Progenitor cell of endocrine pancreas (in vitro differentiated cells): ENCODE data around the genes C1orf56 and RIIAD1.

DNA sequence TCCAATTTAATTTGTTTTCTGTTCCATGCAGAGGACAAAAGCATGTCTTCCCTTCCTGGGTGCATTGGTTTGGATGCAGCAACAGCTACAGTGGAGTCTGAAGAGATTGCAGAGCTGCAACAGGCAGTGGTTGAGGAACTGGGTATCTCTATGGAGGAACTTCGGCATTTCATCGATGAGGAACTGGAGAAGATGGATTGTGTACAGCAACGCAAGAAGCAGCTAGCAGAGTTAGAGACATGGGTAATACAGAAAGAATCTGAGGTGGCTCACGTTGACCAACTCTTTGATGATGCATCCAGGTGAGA is 1.5 kb downstream of the SETDB1 start:
- PRO-cap, result no peak

DNA sequence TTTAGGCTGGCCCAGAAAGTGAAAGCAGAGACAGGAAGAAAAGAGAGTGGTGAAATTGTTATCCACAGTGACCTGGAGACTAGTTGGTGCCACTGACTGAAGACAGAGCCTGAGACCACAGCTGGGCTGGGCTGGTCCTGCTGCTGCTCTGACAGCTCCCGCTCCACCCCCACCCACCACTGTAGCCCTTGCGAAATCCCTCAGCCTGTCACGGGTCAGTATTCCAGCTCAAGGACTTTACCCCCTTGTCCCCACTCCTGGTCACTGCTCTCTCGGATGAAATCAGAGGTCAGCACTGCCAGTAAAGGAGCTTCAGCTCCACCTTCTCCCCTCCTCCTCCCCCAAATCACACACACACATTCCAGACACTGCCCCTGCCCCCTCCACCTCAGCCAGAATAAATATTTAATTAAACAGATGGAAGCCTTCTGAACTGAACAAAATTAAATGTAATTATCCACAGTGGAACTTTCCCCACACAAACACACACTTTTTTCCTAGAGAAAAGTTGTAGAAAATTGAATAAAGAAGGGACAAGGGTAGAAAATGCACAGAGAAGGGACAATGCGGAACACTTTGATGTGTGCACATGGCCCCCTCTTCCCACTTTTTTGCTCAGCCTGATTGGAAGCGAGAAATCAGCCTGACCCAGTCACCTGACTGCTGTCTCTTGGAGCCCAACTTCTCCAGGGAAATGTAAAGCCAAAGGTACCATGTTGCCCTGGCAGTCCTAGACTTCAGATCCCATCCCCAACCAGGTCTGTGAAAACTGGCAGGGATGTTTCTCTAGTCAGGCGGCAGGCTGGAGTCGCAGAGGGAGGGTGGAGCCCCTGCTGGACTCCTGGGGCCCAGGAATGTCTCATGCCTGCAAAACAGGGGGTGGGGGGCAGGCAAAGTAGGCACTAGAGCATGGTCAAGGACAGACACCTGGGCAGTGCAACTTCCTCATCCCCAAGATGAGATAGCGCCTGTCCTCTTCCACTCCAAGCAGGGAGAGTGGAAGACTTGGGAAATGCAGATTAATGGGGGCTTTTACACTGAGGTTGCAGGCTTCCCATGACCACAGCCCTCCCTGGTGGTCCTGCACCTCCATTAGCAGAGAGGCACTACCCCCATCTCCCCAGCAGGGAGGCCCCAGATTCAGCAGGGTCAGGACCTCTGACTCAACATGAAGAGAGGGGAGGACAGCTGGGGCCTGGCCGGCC is 3.0 kb downstream of the CERS2 start:
- PRO-cap, result no peak

DNA sequence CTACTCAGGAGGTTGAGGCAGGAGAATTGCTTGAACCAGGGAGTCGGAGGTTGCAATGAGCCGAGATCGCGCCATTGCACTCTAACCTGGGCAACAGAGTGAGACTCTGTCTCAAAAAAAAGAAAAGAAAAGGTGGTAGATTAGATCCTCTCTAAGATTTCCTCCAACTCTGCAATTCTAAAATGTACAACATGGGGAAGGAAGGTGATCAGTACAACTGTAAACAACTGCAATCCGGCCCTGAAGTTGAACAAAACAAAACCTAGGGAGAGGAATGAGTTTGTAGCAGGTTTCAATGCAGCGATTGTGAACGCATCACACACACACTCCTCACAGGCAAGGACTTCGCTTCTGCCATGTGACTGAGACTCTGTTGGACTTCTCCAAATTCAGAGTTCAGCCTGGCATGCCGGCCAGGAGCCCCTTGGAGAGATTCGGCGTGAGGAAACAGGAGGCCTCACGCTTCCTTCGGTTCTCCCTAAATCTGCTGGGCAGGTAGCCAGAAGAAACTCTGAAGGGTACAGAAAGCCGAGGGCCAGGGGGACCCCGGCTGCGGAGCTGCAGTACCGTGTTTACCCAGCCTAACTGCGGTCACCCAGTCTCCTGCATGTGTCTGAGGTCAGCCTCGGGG is 3.1 kb upstream of the ANXA9 start:
- PRO-cap, result no peak

- PRO-cap, result no peak
Observed at GRCh38 chr1:151001514-151002299, 5.0 kb downstream of the MINDY1 start.

DNA sequence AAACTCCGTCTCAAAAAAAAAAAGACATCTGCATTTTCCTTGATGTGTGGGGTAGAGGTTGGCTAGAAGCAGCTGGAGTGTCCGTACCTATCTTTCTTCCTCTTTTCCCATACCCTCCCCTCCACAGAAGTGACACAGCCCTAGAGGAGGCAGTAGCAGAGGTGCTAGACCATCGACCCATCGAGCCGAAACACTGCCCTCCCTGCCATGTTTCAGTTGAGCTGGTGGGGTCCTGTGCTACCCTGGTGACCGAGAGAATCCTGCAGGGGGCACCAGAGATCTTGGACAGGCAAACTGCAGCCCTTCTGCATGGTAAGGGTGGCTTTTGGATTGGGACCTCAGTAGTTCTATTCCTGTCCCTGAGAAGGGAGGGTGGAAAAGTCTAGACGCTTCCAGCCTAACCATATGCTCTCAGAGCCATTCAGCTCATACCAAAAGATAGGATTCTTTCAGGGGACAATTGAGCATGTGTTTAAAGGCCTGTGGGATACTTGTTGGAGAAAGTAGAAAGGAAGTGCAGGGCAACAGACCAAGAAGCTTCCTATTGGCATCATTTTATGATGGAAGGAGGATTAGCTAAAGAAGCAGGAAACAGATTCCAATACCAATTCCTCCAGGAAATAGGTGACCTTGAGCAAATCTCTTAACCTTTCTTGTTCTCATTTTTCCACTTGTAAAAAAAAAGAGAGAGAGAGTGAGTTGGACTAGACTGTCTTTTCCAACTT is 11.7 kb upstream of the BNIPL start:
- PRO-cap, result no peak

GRCh38 chr1:151047561-151048466 is at the start of gene C1orf56:
TSS of gene C1orf56 (plus strand) at chr1:151047751.
- PRO-cap, result bidirectional peak, plus-strand start at chr1:151047751, minus-strand start at chr1:151047721; bidirectional peak, plus-strand start at chr1:151048046, minus-strand start at chr1:151048009; bidirectional peak, plus-strand start at chr1:151048677, minus-strand start at chr1:151048370

DNA sequence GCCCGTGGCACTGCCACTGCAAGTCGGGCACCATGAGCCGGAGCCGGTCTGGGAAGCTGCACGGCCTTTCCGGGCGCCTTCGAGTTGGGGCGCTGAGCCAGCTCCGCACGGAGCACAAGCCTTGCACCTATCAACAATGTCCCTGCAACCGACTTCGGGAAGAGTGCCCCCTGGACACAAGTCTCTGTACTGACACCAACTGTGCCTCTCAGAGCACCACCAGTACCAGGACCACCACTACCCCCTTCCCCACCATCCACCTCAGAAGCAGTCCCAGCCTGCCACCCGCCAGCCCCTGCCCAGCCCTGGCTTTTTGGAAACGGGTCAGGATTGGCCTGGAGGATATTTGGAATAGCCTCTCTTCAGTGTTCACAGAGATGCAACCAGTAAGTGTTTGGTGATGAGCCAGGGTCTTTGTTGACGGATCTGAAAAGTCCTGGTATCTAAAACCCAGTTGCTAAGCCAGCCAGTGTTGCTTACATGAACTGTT is 961 bp downstream of the C1orf56 start:
- PRO-cap, result bidirectional peak, plus-strand start at position 211 of the sequence, minus-strand start outside the sequence

- PRO-cap, result no peak
Observed at GRCh38 chr1:151144592-151145560, 1.6 kb downstream of the SEMA6C start.

GRCh38 chr1:151265796-151266262 is 11.3 kb downstream of the PSMD4 start:
- PRO-cap, result no peak

DNA sequence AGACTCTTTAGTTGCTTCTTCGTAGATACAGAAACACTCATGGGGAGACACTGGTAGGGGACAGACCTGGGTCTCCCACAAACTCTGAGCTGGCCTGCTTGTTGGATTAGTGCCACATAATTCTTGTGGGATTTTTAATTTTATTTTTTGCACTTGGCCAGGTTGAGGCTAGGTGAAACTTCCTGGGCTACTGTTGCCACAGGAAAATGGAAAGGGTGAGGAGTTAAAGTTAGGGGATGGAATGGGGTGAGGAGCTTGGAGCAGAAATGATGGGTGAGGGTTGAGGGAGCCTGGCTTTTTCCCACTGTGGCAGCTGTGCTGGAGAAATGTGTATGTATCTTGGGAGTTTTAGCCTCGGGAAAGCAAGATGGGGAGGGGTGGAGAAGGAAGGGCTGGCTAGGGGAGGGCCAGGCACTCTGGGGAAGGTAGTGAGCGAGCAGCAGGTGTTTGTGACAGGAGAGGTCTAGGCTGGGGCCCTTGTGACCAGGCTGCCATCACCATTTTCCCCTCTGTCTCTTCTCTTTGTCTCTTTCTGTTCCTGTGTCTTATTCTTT is 1.9 kb downstream of the ZNF687 start:
- PRO-cap, result no peak

DNA sequence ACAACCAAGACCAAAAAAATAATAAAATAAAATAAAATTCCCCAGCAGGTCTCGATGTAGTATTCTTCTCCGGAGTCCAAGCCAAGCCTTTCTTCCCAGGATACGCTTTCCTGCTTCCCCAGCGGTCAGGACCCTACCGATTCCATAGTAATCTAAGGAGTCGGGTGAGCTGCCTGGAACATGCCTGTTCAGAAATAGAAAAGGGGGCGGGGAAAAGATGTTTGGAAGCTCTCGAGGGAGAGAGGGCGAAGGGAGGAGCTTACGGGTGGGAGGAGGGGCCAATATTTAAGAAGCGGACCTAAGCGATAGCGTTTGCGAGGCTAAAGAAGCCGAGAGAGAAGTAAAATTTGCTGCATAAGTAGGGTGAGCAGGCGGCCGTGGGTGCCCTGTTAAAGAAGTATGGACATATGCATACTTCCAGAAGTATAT is 302 bp upstream of the PI4KB start:
- PRO-cap, result bidirectional peak, plus-strand start at position 315 of the sequence, minus-strand start at position 154 of the sequence

DNA sequence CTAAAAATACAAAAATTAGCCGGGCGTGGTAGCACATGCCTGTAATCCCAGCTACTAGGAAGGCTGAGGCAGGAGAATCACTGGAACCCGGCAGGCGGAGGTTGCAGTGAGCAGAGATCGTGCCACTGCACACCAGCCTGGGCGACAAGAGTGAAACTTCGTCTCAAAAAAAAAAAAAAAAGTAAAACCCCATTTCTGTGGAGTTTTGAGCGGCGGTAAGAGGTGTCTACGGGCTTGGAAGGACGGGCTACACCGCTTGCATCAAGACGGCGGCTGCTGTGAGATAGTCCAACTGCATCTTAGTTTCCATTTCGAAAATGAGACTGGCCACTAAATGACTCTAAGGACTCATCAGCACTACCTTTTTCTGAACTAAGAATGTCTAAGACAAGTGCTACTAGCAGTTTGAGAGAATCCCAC is 1.5 kb downstream of the POGZ start:
- PRO-cap, result unidirectional peak, plus-strand start at position 71 of the sequence

GRCh38 chr1:151541735-151542150 is 1.6 kb downstream of the TUFT1 start:
- PRO-cap, result no peak

- PRO-cap, result no peak
Observed at GRCh38 chr1:151566011-151566291, 25.8 kb downstream of the TUFT1 start.

DNA sequence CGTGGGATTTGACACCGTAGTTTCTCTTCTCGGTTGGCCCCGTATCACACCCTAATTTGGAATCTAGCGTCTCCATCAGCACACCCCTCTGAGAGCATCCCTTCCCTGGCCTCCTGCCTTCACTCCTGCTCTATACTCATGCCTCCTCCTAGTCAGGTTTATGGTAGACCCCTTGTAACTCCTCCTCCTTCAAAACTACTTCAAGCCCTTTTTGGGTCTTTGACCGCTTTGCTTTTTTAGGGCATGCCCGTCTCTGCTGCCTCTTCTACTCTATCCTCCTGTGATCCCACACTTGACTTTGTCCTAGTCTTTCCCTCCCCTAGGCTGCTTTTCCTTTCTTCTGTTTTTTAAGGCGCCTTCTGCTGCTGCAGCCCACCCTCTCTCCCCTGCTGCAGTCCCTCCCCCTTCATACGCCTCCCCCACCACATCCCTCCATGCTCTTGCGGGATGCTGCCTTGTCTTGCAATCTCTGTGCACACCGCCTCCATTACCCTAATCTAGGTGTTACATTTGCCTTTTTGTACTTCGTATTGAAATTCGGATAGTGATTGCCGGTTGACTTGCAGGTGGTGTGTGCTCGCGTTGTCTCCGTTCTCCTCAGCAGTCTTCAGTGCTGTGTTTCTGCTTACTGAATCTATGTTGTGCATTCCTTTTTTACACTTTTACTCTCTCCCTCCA is 1.5 kb downstream of the SNX27 start:
- PRO-cap, result no peak

- PRO-cap, result no peak
Observed at GRCh38 chr1:151720976-151721780, at the start of gene RIIAD1. TSS of gene RIIAD1 (plus strand) at chr1:151721522.

- PRO-cap, result no peak
Observed at GRCh38 chr1:151778534-151779147, 11.7 kb downstream of the TDRKH start.

DNA sequence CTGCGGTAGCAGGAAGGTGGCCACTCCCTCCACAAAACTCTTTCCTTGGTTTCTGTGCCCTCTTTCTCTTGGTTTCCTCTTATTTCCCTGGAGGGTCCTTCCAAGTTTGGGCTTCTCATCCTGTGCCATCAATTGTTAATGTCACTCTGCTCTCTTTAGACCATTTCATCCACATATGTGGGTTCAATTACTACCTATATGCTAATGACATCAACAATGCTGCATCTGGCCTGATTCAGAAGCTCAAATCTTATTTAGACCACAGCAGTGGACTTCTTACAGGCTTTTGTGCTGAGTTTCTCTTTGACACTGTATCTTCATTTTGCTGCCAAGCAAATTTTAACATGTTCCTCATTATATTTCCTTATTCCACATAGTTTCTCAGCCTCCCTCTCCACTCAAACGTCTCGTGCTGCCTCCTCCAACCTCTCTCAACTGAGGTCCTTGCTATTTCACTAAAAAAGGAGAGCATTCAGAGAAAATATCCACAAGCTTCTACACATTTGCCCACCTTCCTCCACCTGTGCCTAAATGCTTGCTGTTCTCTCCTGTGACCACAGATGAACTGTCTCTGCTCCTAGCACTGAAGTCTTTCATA is 6.6 kb downstream of the TDRKH start:
- PRO-cap, result no peak

DNA sequence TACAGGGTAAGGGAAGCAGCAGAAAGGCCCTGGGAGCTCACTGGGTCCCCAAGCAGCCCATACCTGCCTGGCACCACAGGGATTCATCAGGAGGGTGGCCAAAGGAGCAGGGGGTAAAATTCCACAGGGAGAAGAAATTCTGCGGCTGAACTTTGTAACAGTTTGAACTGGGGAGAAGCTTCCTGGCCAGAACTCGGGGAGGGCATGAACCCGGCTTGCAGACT is 11.5 kb downstream of the THEM4 start:
- PRO-cap, result no peak

GRCh38 chr1:151992217-151992930 is 1.3 kb downstream of the S100A10 start:
- PRO-cap, result bidirectional peak, plus-strand start at chr1:151992860, minus-strand start at chr1:151992621